Upper lobe of left lung (tissue), 5 donors: ENCODE results near the gene KCNMB3.

DNA sequence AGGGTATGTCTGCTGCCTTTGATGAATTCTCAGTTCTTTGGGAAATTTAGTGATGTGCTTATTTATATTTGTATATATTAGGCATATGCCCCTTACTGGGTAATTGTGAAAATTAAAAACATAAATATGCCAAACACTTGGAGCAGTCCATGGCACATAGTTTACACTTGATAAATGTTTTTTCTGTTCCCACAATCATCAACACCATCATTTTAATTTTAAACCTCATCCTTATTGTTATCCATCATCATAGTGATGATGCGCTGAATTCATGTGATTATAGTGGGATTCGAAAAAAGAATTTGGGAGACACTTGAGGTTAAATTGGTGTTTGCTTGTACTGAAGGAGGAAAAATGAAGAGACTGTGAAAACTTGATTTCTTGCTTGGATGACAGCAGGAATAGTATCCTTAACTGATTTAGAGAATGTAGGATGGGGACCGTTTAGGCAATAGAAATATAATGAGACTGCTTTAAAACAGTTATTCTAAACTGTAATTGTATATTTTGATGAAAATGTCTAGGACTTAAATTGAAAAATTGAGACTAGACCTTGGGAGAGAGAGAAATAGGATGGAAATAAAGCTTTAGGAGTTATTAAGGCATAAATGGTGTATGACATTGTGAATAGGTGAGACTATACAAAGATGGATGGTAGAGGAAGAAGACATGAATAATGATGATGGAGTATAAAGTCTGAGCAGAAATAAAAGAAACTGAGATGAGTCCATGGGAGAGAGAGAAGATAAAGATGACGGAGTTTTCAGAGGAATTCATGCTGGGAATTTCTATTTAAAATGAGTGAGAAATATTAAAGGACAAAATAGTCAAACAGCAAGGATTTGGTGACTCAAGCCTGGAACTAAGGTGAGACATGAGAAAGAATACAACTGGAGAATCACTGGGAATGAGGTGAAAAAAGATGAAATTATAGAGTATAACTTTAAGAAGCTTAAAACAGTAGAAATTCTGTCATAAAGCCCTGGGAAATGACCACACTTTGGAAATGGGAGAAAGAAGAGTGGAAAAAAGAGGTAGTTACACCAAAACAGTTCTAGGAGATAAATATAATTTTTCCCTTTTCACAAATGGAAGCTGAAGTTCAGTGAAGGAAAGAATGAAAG is 9.5 kb downstream of the NAALADL2 start:
- PRO-cap, 2 experiments, result no peak in any of the 2 experiments
- RAMPAGE, long total RNA, 4 experiments, result no peak in any of the 4 experiments

GRCh38 chr3:174891126-174891564 is 32.0 kb downstream of the NAALADL2 start:
- PRO-cap, 2 experiments, result no peak in any of the 2 experiments
- RAMPAGE, long total RNA, 4 experiments, result no peak in any of the 4 experiments

DNA sequence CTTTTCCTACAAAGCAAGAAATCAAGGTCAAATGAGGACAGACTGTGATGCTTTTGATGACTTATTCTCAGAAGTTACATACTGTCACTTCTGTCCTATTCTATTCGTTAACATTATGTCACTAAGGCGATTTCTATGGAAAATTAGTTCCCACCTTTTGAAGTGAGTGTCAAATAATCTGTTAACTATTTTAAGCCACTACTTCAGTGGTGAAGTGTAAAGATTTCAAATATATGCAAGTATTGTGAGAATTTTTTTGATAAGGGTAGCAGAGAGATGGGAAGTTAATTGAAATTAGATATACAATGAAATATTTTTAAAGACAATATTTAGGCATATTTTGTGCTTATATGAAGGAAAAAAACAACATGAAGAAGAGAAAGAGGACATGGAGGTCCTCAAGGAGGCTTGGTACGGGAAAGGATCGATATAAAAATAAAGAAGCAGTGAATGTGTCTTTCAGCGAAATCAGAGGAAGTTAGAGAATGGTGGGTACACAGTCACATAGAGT is 106.2 kb downstream of the NAALADL2 start:
- PRO-cap, 2 experiments, result no peak in any of the 2 experiments
- RAMPAGE, long total RNA, 4 experiments, result start-site peak on the plus strand in 1 of 4 experiments, centred at position 181 of the sequence, 11 reads per replicate

DNA sequence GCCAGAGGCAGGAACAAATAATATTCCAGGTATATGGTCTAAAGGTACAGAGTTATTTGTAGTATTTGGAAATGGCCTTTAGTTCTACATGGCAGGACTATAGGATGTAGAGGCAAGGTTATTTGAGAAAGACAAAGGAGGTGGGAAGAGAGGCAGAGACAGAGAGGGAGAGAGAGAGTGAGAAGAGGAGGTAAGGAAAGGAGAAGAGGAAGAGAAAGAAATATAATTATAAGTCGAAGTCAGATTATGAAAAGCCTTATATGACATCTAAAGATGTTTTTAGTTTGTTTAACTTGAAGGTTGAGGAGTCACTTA is 260.2 kb downstream of the NAALADL2 start:
- PRO-cap, 2 experiments, result no peak in any of the 2 experiments
- RAMPAGE, long total RNA, 4 experiments, result no peak in any of the 4 experiments

DNA sequence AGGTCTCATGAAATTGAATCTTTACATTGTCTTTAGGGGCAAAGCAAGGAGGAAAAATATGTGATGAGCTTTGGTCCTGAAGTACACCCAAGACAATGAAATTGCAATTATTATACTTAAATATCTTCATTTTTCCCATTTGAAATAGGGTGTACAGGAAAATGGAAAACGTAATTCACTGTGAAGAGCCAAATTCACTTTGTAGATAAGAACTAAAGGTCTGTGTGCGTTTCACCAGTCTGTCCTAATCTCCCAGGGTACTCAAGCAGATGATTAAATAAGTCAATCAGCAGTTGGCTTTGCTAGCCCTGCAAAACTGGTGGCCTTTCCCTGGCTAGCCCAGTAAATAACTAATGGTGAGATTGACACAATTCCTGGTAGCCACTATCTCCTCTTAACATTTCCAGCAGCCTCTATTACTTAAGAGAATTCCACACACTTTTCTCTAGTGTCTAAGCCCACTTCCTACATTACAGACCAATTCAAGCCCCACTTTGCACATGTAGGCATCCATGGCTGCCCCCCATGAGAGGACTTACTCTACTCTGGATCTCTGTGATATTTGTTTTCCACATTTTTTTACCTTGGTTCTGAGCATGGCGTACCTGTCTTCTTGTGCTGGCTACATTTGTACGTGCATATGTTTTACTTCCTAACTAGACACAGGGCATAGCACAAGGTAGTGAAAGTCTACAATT is 389.3 kb downstream of the TBL1XR1 start:
- PRO-cap, 2 experiments, result no peak in any of the 2 experiments
- RAMPAGE, long total RNA, 4 experiments, result no peak in any of the 4 experiments

GRCh38 chr3:176916708-176917306 is 280.5 kb downstream of the TBL1XR1 start:
- PRO-cap, 2 experiments, result no peak in any of the 2 experiments
- RAMPAGE, long total RNA, 4 experiments, result no peak in any of the 4 experiments

- PRO-cap, 2 experiments, result no peak in any of the 2 experiments
- RAMPAGE, long total RNA, 4 experiments, result no peak in any of the 4 experiments
These were observed 270.0 kb downstream of the TBL1XR1 start for GRCh38 chr3:176927168-176927736.

DNA sequence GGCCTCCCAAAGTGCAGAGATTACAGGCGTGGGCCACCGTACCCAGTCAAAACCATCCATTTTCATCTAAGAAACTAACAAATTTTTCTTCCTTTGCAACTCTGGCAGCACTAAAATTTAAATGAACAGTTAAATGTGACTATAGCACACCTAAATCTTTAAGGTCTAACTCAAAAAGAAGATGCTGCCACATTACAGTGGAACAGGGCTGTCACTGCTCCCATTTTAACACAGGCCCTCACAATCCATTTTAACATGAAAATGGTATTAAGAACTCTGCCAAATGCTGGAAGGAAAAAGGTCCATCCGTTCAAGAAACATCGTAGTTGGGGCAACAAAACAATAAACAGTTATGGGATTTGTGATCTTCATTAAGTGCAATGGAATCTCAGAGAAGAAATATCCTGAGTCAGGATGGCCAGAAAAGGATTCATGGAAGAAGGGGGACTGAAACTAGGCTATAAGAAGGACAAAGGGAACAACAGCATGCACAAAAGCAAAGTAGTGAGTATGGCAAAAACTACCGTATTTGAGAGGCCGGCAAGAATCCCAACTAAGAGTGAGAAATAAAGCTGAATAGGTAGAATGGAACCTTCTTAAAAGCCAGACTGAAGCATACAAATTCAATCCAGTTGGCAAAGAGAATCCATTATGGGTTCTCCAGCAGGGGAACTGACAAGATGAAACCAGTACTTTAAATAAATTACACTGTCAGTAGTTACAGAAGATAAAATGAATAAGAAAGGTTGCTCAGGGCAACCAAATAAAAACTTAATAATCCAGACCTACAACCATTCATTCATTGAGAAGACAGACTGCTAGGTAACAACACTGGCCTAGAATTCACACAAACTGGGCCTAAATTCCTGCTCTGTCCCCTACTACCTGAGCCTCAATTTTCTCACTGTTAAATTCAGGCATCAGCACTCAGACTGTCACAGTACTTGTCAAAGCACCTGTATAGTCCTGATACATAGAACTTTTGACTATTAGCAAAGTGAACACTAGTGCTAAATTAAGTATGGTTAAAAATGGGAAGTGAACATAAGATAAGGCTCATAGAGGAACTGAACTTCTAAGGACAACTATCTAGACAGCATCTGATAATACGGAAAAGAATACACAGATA is 6.3 kb downstream of the TBL1XR1 start:
- PRO-cap, 2 experiments, result no peak in any of the 2 experiments
- RAMPAGE, long total RNA, 4 experiments, result no peak in any of the 4 experiments

- PRO-cap, 2 experiments, result no peak in any of the 2 experiments
- RAMPAGE, long total RNA, 4 experiments, result no peak in any of the 4 experiments
These were observed 87.1 kb upstream of the TBL1XR1 start for GRCh38 chr3:177284369-177284844.

DNA sequence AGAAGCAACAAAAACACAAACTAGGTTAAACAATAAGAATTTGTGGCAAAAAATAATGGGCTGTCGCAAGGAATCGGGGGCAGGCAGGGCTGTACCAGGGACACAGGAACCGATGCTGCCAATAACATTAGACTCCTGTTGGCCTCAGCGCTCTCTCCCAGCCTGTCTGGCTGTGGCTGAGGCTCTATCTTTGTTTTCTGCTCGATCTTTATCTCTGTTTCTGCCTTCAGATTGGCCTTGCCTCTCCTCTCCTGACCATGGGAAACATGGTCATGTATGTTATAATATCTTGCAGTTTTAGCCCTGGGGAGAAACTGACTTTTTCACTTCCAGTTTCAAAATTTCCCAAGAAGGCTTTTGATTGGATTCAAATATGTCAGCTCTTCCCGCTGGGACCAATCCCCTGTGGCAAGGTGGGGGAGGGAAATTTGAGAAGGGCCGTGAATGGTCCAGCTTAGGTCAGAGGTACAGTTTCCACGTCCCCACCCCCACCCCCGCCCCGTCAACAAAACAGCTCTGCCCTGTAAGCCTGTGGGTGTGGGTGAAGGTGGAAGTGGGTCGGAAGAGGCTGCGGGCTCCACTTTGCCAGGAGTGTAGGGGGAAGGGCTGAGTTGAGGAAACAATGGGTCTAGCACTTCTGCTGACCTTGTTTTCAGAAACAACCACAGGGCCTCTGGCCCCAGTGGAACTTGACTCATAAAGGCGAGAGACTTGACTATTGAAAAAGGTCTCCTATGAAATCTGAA is 161.1 kb upstream of the TBL1XR1 start:
- PRO-cap, 2 experiments, result peak in 2 of 2 experiments; most common plus-strand start position 534 of the sequence (in 2); most common minus-strand start position 168 of the sequence (in 1)
- RAMPAGE, long total RNA, 4 experiments, result no peak in any of the 4 experiments

- PRO-cap, 2 experiments, result peak in 2 of 2 experiments; most common plus-strand start chr3:177360136 (in 2); most common minus-strand start chr3:177359979 (in 1)
- RAMPAGE, long total RNA, 4 experiments, result no peak in any of the 4 experiments
These were observed 162.4 kb upstream of the TBL1XR1 start for GRCh38 chr3:177359393-177360287.

- PRO-cap, 2 experiments, result no peak in any of the 2 experiments
- RAMPAGE, long total RNA, 4 experiments, result no peak in any of the 4 experiments
These were observed 286.3 kb upstream of the TBL1XR1 start for GRCh38 chr3:177483572-177484015.

GRCh38 chr3:177535877-177536139 is 338.5 kb upstream of the TBL1XR1 start:
- PRO-cap, 2 experiments, result no peak in any of the 2 experiments
- RAMPAGE, long total RNA, 4 experiments, result no peak in any of the 4 experiments

DNA sequence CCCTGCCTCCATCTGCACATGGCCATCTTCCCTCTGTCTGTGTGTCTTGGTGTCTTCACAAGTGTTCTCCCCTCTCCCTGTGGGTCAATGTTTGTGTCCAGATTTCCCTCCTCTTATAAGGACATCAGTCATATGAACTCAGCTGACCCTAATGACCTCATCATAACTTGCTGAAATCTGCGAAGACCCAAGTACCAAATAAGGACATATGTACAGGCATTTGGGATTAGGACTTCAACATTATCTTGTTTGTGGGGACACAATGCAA is 372.6 kb upstream of the TBL1XR1 start:
- PRO-cap, 2 experiments, result no peak in any of the 2 experiments
- RAMPAGE, long total RNA, 4 experiments, result no peak in any of the 4 experiments

GRCh38 chr3:178454846-178455158 is 81.4 kb upstream of the KCNMB2 start:
- PRO-cap, 2 experiments, result no peak in any of the 2 experiments
- RAMPAGE, long total RNA, 4 experiments, result no peak in any of the 4 experiments

GRCh38 chr3:179069942-179070365 is 1.7 kb downstream of the ZMAT3 start:
- PRO-cap, 2 experiments, result no peak in any of the 2 experiments
- RAMPAGE, long total RNA, 4 experiments, result no peak in any of the 4 experiments

GRCh38 chr3:179148909-179149938 is 1.1 kb downstream of the PIK3CA start:
- PRO-cap, 2 experiments, result peak in 2 of 2 experiments; most common minus-strand start chr3:179148971 (in 1)
- RAMPAGE, long total RNA, 4 experiments, result start-site peak on the plus strand in 1 of 4 experiments, at chr3:179149797-179149980 at its widest, 6 reads per replicate

DNA sequence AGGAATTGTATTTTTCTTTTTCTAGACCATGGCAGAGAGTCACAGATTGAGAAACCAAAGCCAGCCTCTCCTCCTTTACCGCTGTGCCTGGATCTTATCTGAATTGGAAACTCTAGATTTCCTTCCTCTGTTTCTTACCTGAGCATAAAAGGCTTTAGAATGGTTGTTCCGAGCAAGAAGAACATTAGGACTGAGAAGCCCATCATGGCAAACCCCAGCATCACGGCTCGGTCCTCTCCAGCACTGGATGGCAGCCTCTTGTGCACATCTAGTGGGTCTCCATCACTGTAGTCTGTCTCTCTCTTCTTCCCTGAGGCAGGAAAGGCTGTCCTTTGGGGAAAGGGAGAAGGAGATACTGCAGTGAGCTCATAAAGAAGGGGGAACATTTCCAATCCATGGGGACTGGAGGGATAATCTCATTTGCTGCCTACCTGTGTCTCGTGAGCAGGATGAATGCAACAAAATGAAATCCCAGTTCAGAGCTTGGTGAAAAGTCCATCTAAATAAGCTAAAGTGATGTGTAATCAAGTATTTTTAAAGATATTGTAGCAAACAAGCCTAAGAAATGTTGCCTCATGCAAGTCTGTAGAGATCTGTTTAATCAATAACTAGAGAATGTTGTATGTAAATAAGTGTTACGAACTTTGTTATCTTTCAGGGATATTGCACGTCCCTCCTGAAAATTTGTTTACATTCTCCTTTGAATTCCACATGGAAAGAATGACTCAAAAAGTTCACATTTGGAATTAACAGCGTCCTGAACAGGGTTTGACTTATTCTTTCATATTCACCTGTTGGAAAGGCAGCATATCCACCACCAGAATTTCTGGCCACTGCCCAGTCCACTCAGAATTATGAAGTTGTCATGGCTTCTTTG is at the start of gene KCNMB3:
Gene KCNMB3, minus strand, starts transcription at position 510 of the 877 bp plus-strand sequence.
- PRO-cap, 2 experiments, result no peak in any of the 2 experiments
- RAMPAGE, long total RNA, 4 experiments, result start-site peak on the minus strand in 1 of 4 experiments, centred at position 376 of the sequence, 5 reads per replicate

- PRO-cap, 2 experiments, result no peak in any of the 2 experiments
- RAMPAGE, long total RNA, 4 experiments, result no peak in any of the 4 experiments
These were observed 6.6 kb upstream of the ZNF639 start for GRCh38 chr3:179316207-179316576.

GRCh38 chr3:179323159-179323574 is 336 bp downstream of the ZNF639 start:
- PRO-cap, 2 experiments, result peak in 1 of 2 experiments; most common plus-strand start chr3:179323528 (in 1); most common minus-strand start chr3:179323254 (in 1)
- RAMPAGE, long total RNA, 4 experiments, result no peak in any of the 4 experiments